Measurements from ENCODE around the genes FYB2 and OMA1.

DNA sequence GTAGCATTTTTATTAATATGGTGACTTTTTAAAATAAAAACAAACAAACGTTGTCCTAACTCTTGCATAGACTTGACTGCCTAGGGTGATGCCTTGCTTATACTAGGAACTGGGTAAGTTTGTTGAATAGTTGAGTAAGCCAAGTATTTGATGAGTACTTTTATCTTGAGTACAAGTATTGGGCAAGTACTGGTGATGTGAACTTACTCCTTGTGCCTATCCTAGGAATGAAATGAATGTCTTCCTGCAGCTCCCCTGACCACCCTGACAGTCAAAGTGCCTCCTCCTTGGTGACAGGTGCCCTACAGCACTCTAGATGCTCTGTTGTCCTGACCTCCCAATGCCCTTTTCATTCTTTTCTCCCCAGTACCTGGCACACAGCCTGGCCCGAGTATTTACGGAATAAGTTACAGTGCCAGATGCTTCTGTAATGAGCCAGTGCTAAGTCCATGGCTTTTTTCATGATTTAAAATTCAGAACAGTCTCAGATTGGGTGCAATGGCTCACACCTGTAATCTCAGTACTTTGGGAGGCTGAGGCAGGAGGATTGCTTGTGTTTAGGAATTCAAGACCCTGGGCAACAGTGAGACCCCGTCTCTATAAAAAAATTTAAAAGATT, 25.6 kb downstream of the PCSK9 start:
- PRO-cap, result no peak
- RAMPAGE, long total RNA, result no peak

- PRO-cap, result no peak
- RAMPAGE, long total RNA, result no peak
These were observed 27.0 kb downstream of the PCSK9 start for GRCh38 chr1:55066288-55066750.

- PRO-cap, result no peak
- RAMPAGE, long total RNA, result no peak
These were observed 81.2 kb downstream of the PCSK9 start for GRCh38 chr1:55120467-55121126.

- PRO-cap, result no peak
- RAMPAGE, long total RNA, result no peak
These were observed 29.4 kb upstream of the USP24 start for GRCh38 chr1:55244602-55244949.

DNA sequence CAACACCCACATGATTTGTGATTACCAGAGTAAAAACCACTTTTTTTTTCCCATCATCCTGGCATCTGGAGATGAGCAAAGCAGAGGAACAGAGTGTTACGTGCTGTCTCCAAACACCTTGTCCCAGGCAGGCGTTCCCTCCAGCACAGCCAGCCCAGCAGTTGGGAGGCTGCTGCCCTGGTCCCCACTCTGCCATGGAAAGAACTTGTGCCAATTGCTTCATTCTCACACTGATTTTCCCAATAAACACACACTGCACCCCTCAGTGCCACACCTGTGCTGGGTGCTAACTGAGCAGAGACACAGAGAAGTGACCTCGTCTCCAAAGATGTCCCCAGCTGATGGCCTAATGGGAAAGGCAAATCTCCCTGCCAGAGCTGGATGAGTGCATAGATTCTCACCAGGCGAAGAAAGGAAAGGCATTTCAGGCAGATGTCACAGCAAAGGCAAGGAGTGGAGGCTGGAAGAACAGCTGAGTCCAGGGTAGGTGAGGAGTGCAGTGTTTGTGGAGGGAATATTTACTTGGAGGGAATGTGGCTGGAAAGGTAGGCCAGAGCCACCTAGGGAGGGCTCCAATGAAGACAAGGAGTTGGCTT, 360.9 kb upstream of the USP24 start:
- PRO-cap, result no peak
- RAMPAGE, long total RNA, result no peak

DNA sequence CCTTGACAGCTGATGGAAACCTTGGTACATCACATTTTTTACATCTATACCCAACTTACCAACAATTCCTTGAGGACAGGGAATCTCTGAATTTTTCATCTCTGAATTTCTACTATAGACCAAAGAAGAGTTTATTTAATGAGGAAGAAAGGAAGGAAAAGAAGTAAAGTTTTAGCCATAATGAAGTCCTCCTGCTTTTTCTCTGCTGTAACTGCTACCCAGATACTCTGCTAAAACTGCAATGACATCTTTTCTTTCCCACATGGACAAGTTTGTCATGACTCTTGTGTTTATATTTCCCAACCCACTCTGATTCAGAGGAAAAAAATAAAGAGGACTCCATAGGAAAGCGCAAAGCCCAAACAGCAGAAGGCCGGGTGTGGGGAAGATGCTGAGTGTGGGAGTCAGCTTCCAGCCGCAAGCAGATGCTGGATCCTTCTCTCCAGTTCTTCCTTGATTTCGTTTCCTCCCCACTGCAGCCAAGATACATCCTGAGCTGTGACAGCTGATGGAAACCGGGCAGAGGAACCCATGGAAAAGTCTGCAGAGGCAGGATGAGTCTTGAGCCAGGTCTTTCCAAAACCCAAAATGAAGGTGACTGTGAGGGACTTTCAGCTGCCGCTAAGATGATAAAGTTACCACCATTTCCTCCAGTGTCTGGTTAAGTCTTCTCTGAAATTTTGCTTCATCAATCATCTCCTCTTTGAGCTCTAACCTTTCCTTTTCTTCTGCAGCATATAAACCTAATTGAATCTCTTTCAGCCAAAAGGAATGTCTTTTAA, 498.2 kb downstream of the PLPP3 start:
- PRO-cap, result no peak
- RAMPAGE, long total RNA, result no peak

- PRO-cap, result no peak
- RAMPAGE, long total RNA, result no peak
These were observed 204.6 kb downstream of the PLPP3 start for GRCh38 chr1:56374733-56375219.

GRCh38 chr1:56384124-56384941, 195.0 kb downstream of the PLPP3 start:
- PRO-cap, result no peak
- RAMPAGE, long total RNA, result no peak

- PRO-cap, result no peak
- RAMPAGE, long total RNA, result no peak
These were observed 181.7 kb downstream of the PLPP3 start for GRCh38 chr1:56397724-56398086.

DNA sequence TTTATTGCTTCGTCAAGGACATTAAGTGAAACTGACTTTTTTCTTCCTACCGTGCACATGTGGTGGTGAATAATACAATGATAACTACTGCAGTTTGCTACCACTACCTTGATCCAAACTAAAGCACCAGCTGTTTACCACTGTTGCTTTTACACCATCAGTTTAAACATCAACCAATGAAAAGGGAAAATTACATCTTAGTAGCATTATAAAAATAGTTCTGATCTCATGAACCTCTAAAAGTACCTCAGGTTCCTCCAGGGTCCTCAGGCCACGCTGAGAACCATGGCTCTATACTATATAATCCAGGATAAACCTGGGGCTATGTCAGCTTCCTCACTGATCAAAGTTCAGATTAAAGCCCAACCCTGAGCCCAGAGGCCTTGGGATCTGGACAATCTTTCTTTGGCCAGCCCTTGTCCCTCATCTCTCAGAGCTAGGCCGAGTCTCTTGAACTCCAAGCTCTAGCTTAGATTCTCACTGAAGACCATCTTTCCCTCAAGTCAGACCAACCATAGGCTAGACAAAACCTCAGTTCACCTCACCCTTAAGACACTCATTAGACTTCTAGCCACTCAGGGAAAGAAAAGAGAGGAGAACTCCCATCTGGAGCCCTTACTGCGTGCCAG, 168.4 kb downstream of the PLPP3 start:
- PRO-cap, result no peak
- RAMPAGE, long total RNA, result no peak

- PRO-cap, result no peak
- RAMPAGE, long total RNA, result no peak
These were observed 122.6 kb downstream of the PLPP3 start for GRCh38 chr1:56456588-56457330.

DNA sequence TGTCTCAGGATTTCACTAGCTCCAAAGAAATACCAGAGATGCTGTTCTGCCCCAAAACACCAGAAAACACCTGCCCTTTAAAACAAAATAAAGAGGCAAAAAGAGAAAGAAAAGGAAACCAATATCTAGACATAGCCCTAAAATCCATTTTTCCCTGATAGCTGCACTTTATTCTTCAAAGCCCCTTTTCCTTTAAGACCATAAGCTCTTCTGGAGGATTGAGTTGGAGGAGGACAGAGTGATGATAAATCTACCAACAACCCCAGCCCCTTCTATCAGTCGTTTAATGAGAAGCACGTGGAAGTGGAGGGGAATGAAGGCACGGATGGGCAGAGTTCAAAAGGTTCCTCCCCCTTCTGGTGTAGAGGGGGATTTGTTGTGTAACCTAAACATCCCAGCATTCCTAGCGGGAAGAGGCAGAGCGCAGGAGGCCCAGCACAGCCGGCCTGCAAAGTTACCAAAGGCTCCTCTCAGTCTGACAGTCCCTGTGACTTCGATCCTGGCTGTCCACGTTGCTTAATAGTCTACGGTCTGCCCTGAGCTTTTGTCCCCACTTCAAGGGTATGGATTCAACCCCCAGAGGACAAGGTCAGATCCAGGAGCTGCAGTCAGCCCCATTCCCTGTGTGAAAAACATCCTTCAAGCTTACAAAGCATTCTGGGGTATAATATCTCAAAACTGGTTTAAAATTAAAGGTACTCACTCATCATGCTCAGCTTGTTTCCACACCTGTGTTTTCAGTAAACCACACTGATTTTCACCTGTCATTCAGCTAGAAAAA, 118.1 kb downstream of the PLPP3 start:
- PRO-cap, result no peak
- RAMPAGE, long total RNA, result no peak

DNA sequence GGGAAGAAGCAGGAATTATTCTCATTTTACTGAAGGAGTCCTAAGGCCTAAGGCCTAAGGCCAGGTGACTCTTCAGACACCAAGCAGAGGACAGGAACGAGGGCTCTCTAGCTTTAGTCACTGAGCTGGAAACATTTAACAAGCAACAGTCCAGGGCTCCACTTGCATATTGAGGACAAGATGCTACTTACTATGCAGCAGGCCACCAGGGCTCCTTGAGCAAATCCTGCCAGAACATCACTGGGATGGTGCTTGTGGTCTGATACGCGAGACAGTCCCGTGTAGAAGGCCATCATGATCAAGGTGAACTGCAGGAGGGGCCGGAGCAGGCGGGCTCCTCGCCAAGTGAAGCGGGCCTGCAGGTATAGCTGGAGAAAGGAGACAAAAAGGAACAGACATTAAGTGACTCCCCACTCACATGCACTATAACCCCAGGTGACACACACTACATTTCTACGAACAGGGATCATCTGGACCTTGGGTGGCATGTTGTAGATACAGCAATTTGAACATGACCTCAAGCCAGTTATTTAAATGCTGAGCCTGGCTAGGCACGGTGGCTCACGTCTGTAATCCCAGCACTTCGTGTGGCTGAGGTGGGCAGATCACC, 67.5 kb downstream of the PLPP3 start:
- PRO-cap, result no peak
- RAMPAGE, long total RNA, result no peak

DNA sequence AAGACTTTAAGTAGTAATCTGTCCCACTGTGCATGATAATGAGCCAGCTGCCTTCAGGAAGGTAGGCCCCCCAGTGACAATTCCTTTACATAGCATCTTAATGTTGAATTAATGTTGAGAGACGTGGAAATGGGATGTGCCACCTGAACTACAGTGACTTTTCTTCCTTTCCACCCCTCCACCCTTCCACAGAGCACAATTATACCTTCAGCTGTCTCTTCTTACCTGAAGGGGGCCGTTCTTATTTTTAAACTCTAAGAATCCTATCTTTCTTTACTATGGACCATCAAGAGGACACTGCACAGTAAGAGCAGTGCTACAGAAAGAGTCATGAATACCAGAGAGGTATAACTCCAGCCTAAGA, 2.1 kb downstream of the PLPP3 start:
- PRO-cap, result no peak
- RAMPAGE, long total RNA, result no peak

DNA sequence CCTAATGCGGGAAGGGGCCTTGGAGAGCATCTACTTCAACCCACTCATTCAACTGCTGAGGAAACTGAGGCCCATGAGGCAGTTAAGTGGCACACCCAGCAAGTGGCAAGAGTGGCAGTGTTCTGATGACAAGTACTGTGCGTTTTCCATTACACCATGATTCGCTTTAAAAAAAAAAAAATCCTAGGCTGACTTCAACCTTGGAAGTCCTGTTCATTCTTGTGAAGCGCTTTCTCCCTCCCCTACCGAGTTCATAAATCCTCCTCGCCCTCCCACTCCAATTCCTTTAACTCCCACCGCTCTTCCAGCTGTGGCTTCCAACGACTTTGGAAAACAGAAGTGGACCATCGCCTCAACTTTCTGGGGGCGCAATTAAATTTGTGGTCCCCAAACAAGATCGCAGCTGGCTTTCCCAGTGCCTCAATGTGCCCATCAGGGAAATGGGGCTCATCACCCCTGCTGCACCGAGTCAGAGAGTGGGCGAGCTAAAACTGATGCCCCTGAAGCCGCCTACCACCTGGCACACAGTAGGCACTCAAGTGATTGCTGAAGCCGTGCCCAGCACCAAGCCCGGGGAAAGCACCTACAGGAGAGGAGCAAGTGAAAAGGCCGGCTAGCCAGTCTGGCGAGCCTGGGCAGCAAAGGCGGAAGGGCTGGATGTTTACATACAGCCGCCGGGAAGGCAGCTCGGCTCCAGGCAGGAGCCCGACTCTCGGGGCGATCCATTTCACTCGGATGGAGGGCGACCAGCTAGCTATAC, 1.4 kb downstream of the PLPP3 start:
- PRO-cap, result no peak
- RAMPAGE, long total RNA, result no peak

- PRO-cap, result no peak
- RAMPAGE, long total RNA, result no peak
These were observed at the start of gene FYB2 for GRCh38 chr1:56819210-56819987. Gene FYB2 (minus strand): TSS chr1:56819404.

DNA sequence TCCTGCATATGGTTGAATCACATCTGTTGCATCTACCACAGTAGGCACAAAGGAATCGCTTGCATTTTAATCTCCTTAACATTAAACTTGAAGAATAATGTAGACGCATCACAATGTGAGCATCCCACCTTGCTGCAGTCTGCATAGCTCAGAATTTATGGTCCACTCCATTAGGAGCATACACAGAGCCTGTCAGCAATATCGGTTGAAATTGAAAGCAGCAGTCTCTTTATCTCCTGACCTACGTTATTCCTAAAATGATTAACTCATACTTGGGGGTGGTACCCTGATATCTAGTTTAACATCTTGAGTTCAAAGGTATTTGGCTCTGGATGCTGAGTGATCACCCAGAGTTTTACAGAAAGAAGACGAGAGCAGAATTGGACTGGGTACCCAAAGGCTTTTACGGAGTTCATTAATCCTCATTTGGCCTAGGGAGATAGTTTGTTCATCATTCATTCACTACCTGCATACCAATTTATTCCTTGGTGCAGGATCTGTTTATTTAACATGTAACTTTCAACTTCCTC, 188.1 kb downstream of the DAB1 start:
- PRO-cap, result no peak
- RAMPAGE, long total RNA, result no peak

DNA sequence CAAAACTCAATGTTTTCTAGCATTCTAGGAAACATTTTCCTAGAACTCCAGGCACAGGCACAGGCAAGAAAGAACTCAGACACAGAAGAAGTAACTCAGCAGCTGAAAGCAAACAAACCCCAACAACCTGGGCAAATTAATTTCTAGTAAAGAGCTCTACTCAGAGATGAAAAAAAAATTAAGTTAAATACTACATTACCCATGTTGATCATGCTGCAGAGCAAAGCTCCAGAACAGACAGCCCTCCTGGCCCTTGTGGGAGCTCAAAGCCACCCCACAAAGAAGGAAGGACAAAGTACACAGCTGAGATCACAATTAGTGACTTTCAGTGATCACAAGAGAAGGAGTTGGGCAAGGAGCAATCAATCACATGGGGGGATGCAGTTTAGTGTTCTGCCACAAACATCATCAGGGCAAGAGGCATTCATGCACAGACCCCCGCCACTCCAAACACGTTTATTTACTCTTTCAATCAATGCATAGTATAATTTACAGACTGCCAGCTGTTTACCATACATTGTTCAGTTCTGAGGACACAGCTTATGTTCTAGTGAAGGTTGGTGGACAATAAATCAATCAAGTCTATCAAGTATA, 114.2 kb downstream of the DAB1 start:
- PRO-cap, result no peak
- RAMPAGE, long total RNA, result no peak

- PRO-cap, result bidirectional peak, plus-strand start at chr1:58547024, minus-strand start at chr1:58546731
- RAMPAGE, long total RNA, result no peak
These were observed at the start of gene OMA1 for GRCh38 chr1:58546539-58547266. Gene OMA1 (minus strand): TSS chr1:58546726.

- PRO-cap, result no peak
- RAMPAGE, long total RNA, result no peak
These were observed 7.3 kb upstream of the TACSTD2 start for GRCh38 chr1:58584173-58584914.

Data from Karpas-422 (cell line).